B cell (primary cell): ENCODE results near the genes ZNF790, FAM98C and EIF3K.

GRCh38 chr19:36156939-36157932 lies 5.0 kb upstream of the COX7A1 start:
- PRO-cap = no peak
- CAGE, long polyA plus RNA = no peak

GRCh38 chr19:36158309-36158921 lies 6.2 kb upstream of the COX7A1 start:
- PRO-cap = no peak
- CAGE, long polyA plus RNA = no peak

GRCh38 chr19:36182548-36183894 lies 30.8 kb upstream of the COX7A1 start:
- PRO-cap = no peak
- CAGE, long polyA plus RNA = no peak

GRCh38 chr19:36237000-36238062 lies 22.4 kb downstream of the ZNF146 start:
- PRO-cap = no peak
- CAGE, long polyA plus RNA = no peak

GRCh38 chr19:36257233-36258098 lies 42.6 kb downstream of the ZNF146 start:
- PRO-cap = no peak
- CAGE, long polyA plus RNA = no peak

- PRO-cap = no peak
- CAGE, long polyA plus RNA = no peak
These were observed 48.4 kb downstream of the ZFP14 start for GRCh38 chr19:36330519-36331162.

DNA sequence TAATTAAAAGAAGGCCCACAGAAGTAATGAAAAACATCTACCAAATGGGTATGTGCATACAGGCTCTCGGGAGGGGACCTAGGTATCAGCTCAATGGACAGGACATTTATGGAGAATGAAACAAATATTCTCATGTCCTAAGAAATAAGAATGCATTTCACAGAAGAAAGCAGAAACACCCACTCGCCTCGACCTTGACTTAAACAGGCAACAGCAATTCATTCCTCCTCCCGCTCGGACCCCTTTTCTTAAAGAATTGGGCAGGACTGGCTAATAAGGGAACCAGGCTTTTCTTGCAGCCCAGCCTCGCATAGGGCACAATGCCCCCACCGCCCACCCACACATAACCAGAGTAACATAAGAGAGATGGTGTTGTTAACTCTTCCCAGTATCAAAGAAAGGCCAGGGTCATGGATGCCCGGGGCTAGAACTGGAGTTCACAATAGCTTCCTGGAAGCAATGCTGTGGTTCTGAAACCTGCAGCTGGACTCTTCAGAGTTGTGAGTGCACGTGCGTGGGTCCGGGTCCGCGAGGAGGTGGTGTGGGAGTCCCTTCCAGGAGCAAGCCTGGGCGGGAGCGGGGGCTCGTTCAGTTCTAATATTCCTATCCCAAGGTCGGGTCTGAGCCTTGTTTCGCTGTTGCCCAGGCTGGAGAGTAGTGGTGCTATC lies 998 bp downstream of the ZFP82 start:
- PRO-cap = no peak
- CAGE, long polyA plus RNA = no peak

GRCh38 chr19:36838224-36839094 lies at the start of gene ZNF790:
TSS of gene ZNF790 (minus strand) at chr19:36838387.
- PRO-cap = bidirectional peak, plus-strand start at chr19:36838448, minus-strand start at chr19:36838357
- CAGE, long polyA plus RNA = no peak

- PRO-cap = no peak
- CAGE, long polyA plus RNA = no peak
These were observed 30.8 kb upstream of the ZNF875 start for GRCh38 chr19:37303662-37304122.

DNA sequence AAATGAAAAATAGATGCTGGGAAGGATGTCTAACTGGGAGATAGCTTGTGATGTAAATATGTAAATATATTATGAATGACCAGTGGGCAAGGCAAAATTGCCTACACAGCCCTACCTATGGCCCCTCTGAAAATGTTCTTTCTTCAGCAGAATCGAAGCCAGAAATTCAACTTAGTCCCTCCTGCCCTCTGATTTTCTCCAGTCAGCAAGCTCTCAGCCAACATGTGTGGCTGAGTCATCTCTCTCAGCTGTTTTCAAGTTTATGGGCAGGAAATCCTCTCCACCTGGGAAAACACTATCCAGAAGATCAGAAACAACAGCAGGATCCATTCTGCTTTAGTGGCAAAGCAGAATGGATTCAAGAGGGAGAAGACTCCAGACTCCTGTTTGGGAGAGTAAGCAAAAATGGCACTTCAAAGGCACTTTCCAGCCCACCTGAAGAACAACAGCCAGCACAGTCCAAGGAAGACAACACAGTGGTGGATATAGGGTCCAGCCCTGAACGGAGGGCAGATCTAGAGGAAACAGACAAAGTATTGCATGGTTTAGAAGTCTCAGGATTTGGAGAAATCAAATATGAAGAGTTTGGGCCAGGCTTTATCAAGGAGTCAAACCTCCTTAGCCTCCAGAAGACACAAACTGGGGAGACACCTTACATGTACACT lies 8.8 kb upstream of the ZNF527 start:
- PRO-cap = no peak
- CAGE, long polyA plus RNA = no peak

DNA sequence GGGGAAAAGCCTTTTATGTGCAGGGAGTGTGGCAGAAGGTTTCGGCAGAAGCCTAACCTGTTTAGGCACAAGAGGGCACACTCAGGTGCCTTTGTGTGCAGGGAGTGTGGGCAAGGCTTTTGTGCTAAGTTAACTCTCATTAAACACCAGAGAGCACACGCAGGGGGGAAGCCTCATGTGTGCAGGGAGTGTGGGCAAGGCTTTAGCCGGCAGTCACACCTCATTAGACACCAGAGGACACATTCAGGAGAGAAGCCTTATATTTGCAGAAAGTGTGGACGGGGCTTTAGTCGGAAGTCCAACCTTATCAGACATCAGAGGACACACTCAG lies 7.5 kb upstream of the ZNF527 start:
- PRO-cap = no peak
- CAGE, long polyA plus RNA = no peak

GRCh38 chr19:37484483-37485153 lies 15.5 kb downstream of the ZNF570 start:
- PRO-cap = no peak
- CAGE, long polyA plus RNA = no peak

- PRO-cap = no peak
- CAGE, long polyA plus RNA = no peak
These were observed 20.1 kb upstream of the ZNF607 start for GRCh38 chr19:37739538-37740224.

- PRO-cap = bidirectional peak, plus-strand start at chr19:37978251, minus-strand start at chr19:37978228
- CAGE, long polyA plus RNA = no peak
These were observed 71.1 kb downstream of the SIPA1L3 start for GRCh38 chr19:37977994-37978532.

GRCh38 chr19:37979642-37980233 lies 72.7 kb downstream of the SIPA1L3 start:
- PRO-cap = no peak
- CAGE, long polyA plus RNA = no peak

DNA sequence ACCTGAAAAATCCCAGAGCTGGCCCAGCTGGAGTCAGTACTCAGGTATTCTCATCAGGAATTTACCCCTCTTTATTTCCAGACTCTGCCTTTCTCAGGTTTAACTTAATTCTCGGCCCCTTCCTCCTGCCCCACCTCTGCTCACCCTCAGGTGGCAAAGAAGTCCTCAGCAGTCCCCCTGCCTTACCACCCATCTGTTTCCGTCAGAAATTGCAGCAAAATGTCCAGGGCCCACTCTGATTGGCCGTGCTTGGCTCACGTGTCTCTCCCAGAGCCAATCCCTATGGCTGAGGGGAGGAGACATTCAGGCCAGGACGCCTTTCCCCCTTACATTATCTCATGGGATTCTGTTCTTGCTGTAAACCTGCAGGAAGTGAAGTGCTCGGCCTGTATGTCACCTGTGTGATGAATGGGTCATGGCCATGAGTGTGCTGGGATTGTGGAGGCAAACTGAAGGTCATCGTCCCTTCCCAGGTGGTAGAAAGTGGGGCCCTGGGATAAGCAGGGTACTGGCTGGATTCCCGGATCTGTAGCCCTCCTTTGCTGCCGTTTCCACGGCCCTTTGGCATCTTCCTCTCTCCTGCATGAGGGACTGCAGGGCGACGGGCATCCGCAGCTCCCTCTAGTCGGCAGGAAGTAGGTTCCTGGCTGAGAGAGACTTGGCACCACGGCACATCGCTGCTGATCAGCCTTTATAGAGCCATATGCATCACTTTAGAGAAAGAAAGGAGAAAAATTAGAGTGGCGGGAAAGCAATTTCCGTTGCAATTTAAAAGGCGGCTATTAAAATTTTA lies 118.1 kb downstream of the SIPA1L3 start:
- PRO-cap = no peak
- CAGE, long polyA plus RNA = no peak

GRCh38 chr19:38338854-38339424 lies 3.3 kb downstream of the CATSPERG start:
- PRO-cap = no peak
- CAGE, long polyA plus RNA = no peak

GRCh38 chr19:38383232-38383723 lies 4.6 kb downstream of the GGN start:
- PRO-cap = no peak
- CAGE, long polyA plus RNA = no peak

DNA sequence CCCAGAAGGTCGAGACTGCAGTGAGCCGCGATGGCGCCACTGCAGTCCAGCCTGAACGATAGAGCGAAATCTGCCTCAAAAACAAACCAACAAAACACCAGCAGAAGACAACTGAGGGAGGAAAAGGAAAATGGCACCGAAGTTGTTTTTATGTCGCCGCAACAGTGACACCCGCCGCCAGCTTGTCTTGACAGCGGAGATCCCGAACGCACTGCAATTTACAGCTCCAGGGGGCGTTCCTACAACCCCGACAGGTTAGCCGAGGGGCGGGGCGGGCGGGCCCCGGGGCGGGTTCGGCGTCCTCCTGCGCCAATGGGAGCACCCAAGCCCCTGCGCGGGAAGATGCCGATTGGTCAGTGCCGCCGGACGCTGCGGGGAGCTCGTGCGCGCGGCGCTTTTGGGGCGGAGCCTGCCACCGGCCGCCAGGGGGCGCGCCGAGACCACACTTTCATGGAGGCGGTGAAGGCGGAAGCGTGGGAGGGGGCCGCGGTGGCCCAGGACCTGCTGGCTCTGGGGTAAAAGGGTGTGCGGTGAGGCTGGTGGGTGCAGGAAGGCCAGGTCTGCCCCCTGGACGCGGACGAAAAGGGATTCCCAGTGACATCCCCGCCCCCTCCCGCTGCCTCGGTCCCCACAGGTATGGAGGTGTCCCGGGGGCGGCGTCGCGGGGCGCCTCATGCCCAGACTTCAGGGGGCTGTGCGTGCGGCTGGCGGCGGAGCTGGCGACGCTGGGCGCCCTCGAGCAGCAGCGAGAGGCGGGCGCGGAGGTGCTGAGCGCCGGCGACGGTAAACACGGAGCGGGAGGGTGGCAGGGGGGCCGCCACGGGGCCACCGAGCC lies at the start of gene FAM98C:
TSS of gene FAM98C (plus strand) at position 390 of the 835 bp plus-strand sequence.
- PRO-cap = bidirectional peak, plus-strand start at position 451 of the sequence, minus-strand start at position 192 of the sequence
- CAGE, long polyA plus RNA = no peak

DNA sequence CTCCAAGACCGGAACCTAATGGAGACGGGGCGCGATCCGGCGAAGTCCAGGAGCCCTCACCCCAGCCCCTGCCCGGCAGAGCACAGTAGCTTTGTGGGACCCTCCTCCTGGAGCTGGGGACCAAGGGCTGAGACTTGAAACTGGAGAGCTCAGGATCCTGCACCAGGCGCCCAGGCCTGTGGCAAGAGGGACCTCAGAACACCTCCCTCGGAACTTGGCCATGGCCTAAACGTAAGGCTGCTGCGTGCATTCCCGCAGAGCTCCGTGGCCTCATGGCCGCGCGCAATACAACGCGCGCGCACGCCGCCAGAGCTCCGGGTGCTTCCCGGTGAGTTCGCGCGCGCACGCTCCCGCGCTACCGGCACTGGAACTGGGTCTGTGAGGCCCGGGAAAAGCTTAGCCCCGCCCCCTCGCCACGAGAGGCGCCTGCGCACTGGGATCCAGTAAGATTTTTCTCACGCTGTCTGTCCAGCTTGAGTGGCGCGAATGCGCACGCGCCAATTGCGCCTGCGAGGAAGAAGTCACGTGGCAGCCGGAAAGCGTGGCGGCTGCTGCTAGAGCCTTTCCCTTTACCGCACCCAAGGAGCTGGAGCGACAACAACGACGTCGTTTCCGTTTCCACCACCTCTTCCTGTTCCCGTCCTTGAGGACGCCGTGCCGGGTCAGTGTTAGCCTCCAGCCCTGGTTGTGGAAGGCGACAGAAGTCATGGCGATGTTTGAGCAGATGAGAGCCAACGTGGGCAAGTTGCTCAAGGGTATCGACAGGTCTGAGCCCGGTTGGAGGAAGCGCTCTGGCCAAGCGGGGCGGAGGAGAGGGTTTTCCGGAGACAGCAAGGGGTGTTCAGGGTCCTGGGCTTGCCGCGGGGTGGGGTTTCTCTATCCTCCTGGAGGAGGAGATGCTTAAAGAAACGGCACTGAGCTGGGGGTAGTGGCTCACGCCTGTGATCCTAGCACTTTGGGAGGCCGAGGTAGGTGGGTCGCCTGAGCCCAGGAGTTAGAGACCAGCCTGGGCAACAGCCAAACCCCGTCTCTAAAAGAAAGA lies at the start of gene EIF3K:
TSS of gene EIF3K (plus strand) at position 626 of the 1,042 bp plus-strand sequence.
- PRO-cap = bidirectional peak, plus-strand start at position 634 of the sequence, minus-strand start at position 372 of the sequence
- CAGE, long polyA plus RNA = start-site peak on the plus strand centred at position 643 of the sequence, 46 bp wide, 663 and 682 reads in 2 replicates